Measurements from ENCODE around the genes PLXNA1 and KBTBD12.

GRCh38 chr3:126981929-126983251 lies at the start of gene PLXNA1:
PLXNA1 (plus strand) TSS chr3:126983115.
- PRO-cap, 2 experiments: peak in 2 of 2 experiments; most common plus-strand start chr3:126982693 (in 2); most common minus-strand start chr3:126982530 (in 1)

- PRO-cap, 2 experiments: no peak in any of the 2 experiments
These were observed 45.8 kb downstream of the PLXNA1 start for GRCh38 chr3:127028677-127029217.

DNA sequence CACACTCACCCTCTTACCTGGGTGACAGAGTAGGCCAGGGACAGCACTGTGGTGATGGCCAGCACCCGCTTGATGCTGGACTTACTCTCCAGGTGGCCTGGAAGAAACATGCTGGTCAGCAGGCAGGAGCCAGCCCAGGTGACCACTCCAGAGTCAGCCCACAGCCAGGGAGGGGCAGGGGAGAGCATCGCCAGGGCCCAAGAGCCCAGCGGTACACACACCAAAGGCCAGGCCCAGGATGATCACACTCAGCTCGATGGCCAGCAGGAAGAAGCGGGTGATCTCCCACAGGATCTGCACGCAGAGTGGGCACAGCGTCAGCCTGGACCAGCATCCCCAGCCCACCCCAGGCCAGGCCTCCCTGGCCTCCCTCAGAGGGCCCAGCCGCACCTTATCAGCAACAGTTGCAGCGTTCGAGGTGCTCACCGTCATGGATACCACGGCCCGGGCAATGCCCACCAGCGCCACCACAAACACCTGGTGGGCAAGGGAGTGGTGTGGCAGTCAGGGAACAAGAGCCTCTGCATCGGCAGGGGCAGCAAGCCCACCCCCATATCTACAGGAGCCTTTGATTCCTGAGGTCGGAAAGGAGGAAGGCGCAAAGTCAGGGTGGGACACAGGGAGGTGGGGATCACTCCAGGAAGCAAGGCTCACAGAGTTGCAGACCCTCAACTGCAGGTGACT lies 13.8 kb downstream of the TPRA1 start:
- PRO-cap, 2 experiments: no peak in any of the 2 experiments

- PRO-cap, 2 experiments: no peak in any of the 2 experiments
These were observed 10.7 kb downstream of the TPRA1 start for GRCh38 chr3:127579461-127580641.

DNA sequence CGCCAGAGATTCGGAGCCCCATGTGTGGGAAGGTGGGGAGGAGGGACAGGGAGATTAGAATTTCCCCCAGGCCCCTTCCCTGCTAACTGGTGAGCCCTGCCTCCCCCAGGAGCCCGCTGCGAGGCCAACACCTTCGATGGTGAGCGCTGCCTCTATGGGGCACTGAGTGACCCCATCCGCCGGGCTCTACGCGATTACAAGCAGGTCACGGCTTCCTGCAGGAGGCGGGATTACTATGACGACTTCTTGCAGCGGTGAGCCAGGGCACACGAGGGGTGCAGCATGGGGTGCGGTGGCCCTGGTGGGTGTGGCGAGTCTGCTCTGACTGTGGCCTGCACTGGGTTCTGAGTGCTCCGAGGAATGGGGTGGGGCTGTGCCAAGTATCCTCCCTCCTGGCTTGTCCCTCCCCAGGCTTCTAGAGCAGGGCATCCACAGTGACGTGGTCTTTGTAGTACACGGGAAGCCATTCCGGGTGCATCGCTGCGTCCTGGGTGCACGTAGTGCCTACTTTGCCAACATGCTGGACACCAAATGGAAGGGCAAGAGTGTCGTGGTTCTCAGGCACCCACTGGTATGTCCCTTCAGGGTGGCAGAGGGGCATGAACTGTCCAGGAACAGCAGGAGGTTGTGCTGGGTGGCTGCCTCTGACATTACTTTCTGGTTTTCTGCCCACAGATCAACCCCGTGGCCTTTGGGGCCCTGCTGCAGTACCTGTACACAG lies 3.3 kb downstream of the ABTB1 start:
- PRO-cap, 2 experiments: no peak in any of the 2 experiments

DNA sequence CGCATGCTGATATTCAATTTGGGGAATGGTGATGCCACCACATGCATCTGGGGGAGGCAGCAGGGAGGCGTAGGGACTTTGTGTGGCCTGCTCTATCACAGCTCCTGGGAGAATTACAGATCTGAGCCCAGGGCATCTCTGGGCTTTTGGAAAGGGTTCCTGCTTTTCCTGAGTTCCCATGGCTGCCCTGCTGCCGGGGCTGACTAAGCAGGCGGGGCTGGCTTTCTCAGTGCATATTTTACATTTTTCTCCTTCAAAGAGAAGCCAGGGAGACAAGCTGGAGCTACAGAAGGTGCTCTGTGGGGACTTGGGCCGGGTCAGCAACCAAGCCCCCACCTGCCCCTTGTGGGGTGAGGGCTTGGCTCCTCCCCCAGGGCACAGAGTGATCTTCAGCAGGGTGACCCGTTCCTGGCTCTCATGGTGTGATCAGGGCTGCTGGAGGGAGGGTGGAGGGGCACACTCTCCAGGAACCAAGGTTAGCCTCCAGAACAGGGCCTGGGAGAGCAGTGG lies 17.3 kb downstream of the ABTB1 start:
- PRO-cap, 2 experiments: no peak in any of the 2 experiments

- PRO-cap, 2 experiments: no peak in any of the 2 experiments
These were observed 29.3 kb downstream of the ABTB1 start for GRCh38 chr3:127701768-127702738.

GRCh38 chr3:127747689-127748513 lies 74.4 kb downstream of the MGLL start:
- PRO-cap, 2 experiments: no peak in any of the 2 experiments

GRCh38 chr3:127757890-127758506 lies 64.3 kb downstream of the MGLL start:
- PRO-cap, 2 experiments: no peak in any of the 2 experiments

- PRO-cap, 2 experiments: no peak in any of the 2 experiments
These were observed 7.9 kb downstream of the MGLL start for GRCh38 chr3:127814300-127814848.

GRCh38 chr3:127914995-127916105 lies at the start of gene KBTBD12:
KBTBD12 (plus strand) TSS chr3:127915232.
- PRO-cap, 2 experiments: peak in 1 of 2 experiments; most common plus-strand start chr3:127915209 (in 1); most common minus-strand start chr3:127915171 (in 1)

GRCh38 chr3:127916106-127916572 lies 1.1 kb downstream of the KBTBD12 start:
- PRO-cap, 2 experiments: no peak in any of the 2 experiments

GRCh38 chr3:128035959-128036487 lies 16.2 kb upstream of the SEC61A1 start:
- PRO-cap, 2 experiments: no peak in any of the 2 experiments

DNA sequence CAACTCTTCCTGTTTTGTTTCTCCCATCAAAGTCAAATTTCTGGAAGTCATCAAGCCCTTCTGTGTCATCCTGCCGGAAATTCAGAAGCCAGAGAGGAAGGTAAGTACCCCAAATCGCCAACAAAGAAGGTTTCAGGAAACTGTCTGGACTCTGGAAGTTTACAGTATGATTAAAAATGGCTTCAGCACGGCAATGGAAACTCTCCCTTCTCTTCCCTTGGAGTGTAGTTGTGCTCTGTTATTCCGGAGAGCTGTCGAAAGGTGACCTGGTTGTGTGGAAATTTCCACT lies 510 bp downstream of the SEC61A1 start:
- PRO-cap, 2 experiments: no peak in any of the 2 experiments

DNA sequence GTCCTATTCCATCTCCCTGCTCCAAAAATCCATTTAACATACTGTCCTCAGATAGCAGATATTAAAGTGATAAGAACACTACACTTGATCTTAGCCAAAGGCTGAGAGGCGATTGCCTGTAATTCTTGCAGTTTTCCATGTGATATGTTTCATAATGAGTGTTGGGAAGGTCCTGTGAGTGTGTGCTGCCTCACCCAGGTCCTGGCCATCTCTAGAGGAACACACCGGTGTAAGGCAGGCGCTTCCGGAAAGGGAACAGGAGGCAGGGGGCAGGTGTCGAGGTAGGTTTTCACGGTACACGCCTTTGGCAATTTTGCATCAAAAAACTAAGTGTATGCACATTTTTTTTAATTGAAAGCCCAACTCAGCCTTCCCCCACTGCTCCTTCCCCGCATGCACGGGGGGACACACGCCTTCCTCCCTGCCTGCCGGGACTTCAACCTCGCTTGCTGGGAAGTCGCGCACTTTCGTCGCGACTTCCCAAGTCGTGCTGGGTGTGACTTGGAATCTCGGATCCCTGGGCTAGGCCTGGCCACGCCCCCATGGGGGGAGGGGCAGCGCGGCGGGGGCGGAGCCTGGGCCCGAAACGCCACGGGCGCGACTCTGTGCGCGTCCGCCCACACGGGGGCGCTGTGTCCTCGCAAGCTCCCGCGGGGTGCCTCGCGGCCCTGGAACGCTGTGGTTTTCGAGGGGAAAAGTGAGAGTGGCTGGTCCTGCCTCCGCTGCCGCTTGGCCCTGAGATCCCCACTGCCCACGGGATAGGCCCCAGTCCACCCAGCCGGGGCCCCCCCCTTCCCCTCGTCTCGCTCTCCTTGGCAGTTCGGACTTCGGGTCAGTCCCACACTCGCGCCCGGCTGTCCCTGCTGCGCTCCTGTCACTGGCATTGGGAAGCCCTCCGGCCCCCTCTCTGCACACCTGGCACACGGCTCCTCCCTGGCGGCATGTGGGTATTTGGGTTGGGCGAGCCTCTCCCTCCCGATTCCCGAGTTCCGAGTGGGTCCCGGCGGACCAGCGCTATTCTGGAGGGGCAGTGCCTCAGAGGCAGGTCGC lies 23.2 kb downstream of the SEC61A1 start:
- PRO-cap, 2 experiments: peak in 2 of 2 experiments; most common plus-strand start position 683 of the sequence (in 1); most common minus-strand start position 492 of the sequence (in 2)

GRCh38 chr3:128094318-128094822 lies 29.2 kb downstream of the RUVBL1 start:
- PRO-cap, 2 experiments: no peak in any of the 2 experiments

DNA sequence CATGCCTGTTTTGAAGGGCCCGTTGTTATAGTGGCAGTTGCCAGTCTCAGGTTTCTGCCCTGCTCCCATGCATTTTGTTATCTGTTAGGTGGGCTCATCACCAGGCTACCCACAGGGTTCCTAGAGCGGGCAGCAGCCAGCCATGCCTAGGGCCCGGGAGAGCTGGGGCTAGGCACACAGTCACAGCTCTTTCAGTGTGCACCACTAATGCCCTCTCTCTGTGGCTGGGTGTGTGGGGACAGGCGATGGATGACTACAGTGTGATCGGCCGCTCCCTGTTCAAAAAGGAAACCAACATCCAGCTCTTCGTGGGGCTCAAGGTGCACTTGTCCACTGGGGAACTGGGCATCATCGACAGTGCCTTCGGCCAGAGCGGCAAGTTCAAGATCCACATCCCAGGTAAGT lies 108.7 kb downstream of the DNAJB8 start:
- PRO-cap, 2 experiments: no peak in any of the 2 experiments

DNA sequence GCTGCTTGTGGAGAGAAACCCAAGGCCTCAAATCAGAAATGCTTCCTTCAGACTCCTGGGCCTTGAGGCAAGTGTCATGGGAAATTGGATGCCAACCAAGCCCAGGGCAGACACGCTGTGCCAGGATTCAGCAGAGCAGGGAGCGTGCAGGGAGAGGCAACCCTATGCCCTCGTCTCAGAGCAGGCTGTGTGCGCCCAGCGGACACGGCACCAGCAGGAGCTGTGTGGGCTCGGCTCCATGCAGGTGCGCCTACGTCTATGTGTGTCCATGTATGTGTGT lies 84.6 kb downstream of the DNAJB8 start:
- PRO-cap, 2 experiments: no peak in any of the 2 experiments

- PRO-cap, 2 experiments: no peak in any of the 2 experiments
These were observed 49.8 kb downstream of the DNAJB8 start for GRCh38 chr3:128416836-128417245.

- PRO-cap, 2 experiments: no peak in any of the 2 experiments
These were observed 9.2 kb upstream of the GATA2 start for GRCh38 chr3:128501933-128502820.